ENCODE measurements around a stretch of chr21.

- RRBS, 2 experiments, result no CpG with 5 or more reads among the region's 17 CpGs
These were observed 5403.8 kb upstream of the TPTE start for GRCh38 chr21:5117534-5118026.

DNA sequence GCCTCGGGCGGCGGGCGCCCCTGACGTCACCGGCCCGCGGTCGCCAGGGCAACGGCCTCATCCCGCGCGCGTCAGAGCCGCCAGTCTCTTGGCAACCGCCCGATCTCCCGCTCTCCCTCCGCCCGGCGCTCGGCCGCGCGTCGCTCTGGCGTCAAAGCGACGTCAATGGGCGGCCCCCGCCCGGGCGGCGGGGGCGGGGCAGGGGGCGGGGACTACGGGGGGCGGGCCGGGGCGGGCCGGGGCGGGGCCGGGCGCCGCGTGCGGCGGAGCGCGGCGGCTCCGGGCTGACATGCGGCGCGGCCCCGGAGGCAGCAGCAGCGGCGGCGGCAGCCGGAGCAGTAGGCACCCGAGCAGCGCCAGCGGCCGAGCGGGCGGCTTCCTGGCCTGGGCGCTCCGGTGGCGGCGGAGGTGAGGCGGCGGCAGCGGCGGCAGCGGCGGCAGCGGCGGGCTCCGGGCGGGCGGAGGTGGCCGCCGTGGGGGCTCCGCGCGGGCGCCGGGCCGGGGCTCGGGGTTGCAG is 4410.5 kb upstream of the TPTE start:
- RRBS, 2 experiments, result no CpG with 5 or more reads among the region's 90 CpGs

DNA sequence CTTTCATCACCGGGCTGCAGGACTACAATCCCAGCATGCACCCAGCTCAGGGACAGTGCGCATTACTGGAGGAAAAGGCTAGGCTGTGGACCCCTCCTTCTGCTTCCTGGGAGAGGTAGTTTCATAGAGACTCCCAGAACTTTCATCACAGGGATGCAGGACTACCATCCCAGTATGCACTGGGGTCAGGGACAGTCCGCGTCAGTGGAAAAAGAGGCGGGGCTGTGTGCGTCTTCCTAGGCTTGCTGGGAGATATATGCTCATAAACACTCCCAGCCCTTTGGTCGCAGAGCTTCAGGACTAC is 4149.6 kb upstream of the TPTE start:
- RRBS, 2 experiments, result no CpG with 5 or more reads among the region's 7 CpGs

- RRBS, 2 experiments, result no CpG with 5 or more reads among the region's 23 CpGs
These were observed 4053.1 kb upstream of the TPTE start for GRCh38 chr21:6468323-6468642.

GRCh38 chr21:7613652-7614016 is 2907.7 kb upstream of the TPTE start:
- RRBS, 2 experiments, result no CpG with 5 or more reads among the region's 16 CpGs

DNA sequence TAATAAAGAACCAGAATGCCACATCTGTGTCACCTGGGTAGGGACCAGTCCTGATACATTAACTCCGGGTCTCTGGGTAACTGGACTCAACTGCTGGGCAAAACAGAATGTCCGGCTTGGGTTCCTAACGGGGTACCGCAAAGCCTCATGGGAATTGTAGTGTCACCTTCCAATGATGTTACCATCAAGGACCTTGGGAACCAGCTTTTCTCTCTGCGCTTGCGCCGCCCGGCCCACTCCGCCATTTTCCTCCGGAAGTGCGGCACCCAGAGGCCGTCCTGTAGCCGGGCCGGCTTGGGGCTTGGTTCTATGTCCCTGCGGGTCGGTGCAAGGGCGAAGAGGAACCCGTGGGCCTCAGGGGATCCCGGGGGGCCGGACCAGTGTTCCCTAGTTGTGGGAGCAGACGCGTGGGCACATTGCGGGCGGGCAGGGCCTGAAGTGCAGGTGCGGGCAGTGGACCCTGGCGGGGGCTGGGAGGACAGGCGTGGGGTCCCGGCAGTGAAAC is 1196.6 kb upstream of the TPTE start:
- RRBS, 2 experiments, result no CpG with 5 or more reads among the region's 28 CpGs

DNA sequence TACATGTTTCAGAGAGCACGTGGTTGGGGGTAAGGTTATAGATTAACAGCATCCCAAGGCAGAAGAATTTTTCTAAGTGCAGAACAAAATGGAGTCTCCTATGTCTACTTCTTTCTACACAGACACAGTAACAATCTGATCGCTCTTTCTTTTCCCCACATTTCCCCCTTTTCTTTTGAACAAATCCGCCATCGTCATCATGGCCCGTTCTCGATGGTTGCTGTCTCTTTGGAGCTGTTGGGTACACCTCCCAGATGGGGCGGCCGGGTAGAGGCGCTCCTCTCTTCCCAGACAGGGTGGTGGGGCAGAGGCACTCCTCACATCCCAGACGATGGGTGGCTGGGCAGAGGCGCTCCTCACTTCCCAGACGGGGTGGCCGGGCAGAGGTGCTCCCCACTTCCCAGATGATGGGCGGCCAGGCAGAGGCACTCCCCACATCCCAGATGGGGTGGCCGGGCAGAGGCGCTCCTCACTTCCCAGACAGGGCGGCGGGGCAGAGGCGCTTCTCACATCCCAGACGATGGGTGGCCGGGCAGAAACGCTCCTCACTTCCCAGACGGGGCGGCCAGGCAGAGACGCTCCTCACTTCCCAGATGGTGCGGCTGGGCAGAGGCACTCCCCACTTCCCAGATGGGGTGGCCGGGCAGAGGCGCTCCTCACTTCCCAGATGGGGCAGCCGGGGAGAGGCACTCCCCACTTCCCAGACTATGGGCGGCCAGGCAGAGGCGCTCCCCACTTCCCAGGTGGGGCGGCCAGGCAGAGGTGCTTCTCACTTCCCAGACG is 276.0 kb downstream of the LIPI start:
- RRBS, 2 experiments, result no CpG with 5 or more reads among the region's 33 CpGs

DNA sequence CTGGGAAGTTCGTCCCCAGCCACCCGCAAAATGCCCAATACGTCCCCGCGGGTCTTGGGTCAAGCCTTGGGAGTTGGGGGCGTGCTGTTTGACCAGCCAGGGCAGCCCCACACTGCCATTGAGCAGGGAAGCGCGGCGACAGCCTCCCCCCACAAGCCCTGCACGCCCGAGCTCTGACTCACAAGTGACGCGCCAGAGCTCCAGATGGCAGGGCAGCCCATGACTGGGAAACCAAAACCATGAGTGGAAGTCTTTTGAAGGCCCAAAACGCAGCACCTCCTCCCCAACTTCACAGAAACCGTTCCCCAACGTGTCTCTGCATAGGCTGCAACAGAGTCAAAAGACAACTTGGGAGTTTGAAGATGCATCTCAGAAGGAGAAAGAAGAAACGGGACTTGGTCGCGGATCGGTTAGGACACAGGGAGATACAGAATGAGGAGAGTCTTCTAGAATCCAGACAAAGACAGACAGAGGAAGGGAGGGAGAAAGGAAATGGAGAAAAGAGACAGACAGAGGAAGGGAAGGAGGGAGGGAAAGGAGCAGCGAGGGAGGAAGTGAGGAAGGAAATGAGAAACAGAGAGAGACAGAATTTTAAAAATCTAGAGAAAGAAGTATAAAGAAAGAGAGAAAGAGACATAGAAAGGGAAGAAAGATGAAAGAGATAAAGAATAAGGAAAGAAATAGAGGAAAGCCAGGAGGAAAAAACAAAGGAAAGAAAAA is 134.1 kb downstream of the LIPI start:
- RRBS, 2 experiments, result no CpG with 5 or more reads among the region's 21 CpGs

DNA sequence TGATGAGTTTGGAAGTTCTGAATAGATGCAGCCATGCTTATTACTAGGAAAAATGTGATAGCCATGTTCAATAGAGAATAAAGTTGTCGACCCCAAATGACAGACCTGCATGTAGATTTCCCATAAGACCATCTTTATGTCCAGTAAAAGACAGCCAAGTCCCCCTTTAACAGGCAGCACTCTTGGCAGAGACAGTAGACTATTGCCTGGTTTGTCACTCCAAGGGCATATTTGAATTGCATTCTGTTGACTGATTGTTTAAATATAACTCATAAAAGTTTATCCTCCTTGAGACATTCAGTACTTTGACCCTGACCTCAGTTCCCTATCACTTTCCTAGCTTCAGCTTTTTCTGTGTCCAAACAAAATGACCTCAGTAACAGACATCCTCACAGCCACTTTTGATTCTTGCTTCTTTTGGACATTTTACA is 51.0 kb downstream of the RBM11 start:
- RRBS, 2 experiments, result no CpG with 5 or more reads among the region's 1 CpG

- RRBS, 2 experiments, result no CpG with 5 or more reads among the region's 8 CpGs
These were observed 1.0 kb upstream of the HSPA13 start for GRCh38 chr21:14383926-14384413.

DNA sequence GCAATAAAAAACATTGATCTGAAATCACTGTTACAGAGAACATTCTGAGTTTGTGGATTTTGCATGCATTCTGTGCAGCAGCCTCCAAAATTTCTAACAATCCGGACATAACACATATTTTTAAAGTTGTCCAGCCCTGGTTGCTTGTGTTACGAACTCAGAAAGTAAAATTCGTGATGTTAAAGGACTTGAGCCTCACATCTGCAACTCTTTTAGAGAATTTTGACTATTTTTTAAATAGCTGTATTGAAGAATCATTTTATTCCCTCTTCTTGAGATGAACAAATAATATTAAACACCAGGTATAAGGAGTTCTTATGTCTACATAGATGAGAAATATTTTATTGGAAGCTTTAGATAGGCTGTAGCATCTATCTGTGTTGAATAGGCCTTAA is 29.0 kb downstream of the SAMSN1 start:
- RRBS, 2 experiments, result no CpG with 5 or more reads among the region's 3 CpGs

DNA sequence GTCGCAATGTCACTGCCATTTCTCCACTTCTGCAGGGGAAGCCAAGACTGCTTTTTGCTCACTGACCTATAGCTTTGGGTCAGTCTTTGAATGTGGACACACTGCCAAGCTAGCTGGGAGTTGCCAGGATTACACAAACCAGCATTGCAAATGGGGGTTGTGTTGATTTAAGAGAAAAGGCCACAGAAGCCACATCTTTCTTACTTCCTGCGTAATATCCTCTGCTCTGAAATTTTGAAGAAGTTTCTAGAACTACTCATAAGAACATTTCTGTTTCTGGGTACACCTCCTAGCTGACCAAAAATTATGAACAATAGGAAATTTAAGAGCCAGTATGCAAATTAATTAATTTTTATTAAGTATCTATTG is 45.8 kb upstream of the SAMSN1 start:
- RRBS, 2 experiments, result no CpG with 5 or more reads among the region's 2 CpGs

DNA sequence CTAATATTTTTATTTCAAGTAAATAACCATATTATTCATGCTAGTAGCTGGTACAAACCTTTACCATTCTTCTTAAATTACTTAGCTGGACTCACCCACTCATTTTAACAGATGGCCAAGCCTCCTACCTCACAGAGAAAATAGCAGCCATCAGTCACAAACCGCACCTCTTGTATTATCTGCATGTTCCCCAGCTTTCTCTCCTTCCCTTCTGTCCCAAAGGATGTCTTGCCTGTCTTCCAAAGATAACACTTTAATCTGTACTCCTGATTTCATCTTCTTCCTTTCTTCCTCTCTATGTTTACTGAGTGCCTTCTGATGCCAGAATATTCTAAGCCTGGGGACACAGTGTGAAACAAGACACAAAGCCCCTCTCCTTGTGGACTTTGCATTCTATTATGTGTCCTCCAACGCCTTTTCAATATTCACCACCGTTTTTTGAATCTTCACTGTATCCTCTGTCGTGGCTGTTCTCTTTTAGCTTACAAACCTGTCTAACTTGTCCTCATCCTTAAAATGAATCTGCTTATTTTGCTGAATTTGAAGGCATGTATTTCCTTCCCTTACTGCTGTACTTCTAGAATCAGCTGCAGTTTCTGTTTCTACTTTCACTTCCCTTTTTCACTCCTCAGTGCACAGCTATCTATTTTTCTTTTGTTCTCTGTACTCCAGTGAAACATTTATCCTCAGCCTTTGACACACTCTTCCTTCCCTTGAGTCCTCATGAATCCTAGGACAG is 216.8 kb upstream of the SAMSN1 start:
- RRBS, 2 experiments, result no CpG with 5 or more reads among the region's 4 CpGs

GRCh38 chr21:15054156-15055118 is 10.4 kb downstream of the NRIP1 start:
- RRBS, 2 experiments, result no CpG with 5 or more reads among the region's 8 CpGs

DNA sequence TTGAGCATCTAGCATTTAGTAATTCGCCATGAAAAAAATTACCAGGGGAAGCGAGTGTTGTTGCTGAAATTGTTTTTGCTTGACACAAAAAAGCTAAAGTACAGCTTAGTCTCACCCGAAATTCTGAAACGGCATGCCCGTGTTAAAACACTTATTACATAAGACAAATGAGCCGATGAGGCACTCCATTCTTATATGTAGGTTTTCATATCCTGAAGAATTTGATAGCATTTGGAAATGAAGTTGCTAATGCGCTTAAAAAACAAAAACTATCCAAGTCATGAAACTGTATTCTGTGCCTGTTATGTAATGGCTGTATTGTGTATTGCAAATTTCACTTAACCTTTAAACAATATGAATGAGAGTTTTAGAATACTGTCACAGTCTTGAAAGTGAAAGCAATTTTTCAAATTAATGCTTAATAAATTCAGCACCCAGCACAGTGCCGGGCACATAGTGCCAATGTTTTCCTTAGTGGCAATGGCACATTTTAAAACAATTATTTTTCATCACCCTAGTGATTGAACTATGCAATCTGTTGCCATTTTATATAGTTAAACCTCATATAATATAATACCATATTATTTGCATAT is 1.5 kb upstream of the NRIP1 start:
- RRBS, 2 experiments, result no CpG with 5 or more reads among the region's 8 CpGs

- RRBS, 2 experiments, result no CpG with 5 or more reads among the region's 6 CpGs
These were observed 1.0 kb downstream of the USP25 start for GRCh38 chr21:15730816-15731215.

GRCh38 chr21:15831070-15832019 is 101.6 kb downstream of the USP25 start:
- RRBS, 2 experiments, result no CpG with 5 or more reads among the region's 9 CpGs

DNA sequence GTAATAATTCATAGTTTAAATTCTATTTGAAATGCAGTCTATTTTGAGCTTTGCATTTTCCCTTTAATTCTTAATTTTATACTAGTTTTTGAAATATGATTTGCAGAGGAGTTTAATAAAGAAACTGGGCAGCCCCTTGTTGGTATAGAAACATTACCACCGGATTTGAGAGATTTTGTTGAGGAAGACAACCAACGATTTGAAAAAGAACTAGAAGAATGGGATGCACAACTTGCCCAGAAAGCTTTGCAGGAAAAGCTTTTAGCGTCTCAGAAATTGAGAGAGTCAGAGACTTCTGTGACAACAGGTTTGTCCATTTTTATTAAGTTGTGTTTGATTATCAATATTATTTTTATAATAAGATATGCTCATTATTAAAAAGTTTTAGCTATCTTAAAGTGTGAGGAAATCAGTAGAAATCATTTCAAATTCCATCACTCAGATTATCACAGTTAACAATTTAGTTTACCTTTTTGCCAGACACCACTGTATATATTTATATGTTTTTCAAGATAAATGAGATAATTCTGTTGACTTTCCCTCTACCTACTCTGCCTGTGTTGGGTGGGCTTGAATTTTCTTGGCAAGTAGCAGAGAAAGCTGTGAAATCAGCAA is 103.6 kb downstream of the USP25 start:
- RRBS, 2 experiments, result no CpG with 5 or more reads among the region's 3 CpGs

All from Panc1 (cell line).